ENCODE results near the genes MRPS10 and TBCC.

GRCh38 chr6:41527896-41528588 is 18.1 kb upstream of the FOXP4 start:
- PRO-cap, result no peak

DNA sequence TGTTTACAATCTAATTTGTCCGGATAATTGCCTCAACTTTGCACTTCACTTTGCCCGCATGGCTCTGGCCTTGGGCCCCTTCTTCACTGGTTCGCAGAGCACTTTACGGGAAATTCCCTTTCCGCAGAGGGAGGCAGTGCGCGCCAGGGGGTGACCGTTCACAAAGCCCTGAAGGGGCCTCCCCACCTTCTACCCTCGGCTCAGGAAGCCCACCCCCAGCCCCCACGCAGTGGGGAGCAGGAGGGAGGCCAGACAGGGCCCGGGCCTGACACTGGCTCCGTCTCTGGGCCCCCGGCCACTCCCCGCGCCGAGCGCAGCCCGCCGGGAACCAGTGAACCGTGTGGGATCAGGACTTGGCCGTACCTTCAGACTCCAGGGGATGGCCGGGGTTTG is 548 bp upstream of the FOXP4 start:
- PRO-cap, result bidirectional peak, plus-strand start outside the sequence, minus-strand start at position 333 of the sequence

GRCh38 chr6:41637292-41638068 is 788 bp upstream of the MDFI start:
- PRO-cap, result no peak

GRCh38 chr6:41719630-41720328 is 15.6 kb downstream of the TFEB start:
- PRO-cap, result no peak

- PRO-cap, result no peak
Observed at GRCh38 chr6:41730868-41731496, 4.4 kb downstream of the TFEB start.

- PRO-cap, result bidirectional peak, plus-strand start at chr6:41734338, minus-strand start at chr6:41734165
Observed at GRCh38 chr6:41734085-41734673, 1.2 kb downstream of the TFEB start.

DNA sequence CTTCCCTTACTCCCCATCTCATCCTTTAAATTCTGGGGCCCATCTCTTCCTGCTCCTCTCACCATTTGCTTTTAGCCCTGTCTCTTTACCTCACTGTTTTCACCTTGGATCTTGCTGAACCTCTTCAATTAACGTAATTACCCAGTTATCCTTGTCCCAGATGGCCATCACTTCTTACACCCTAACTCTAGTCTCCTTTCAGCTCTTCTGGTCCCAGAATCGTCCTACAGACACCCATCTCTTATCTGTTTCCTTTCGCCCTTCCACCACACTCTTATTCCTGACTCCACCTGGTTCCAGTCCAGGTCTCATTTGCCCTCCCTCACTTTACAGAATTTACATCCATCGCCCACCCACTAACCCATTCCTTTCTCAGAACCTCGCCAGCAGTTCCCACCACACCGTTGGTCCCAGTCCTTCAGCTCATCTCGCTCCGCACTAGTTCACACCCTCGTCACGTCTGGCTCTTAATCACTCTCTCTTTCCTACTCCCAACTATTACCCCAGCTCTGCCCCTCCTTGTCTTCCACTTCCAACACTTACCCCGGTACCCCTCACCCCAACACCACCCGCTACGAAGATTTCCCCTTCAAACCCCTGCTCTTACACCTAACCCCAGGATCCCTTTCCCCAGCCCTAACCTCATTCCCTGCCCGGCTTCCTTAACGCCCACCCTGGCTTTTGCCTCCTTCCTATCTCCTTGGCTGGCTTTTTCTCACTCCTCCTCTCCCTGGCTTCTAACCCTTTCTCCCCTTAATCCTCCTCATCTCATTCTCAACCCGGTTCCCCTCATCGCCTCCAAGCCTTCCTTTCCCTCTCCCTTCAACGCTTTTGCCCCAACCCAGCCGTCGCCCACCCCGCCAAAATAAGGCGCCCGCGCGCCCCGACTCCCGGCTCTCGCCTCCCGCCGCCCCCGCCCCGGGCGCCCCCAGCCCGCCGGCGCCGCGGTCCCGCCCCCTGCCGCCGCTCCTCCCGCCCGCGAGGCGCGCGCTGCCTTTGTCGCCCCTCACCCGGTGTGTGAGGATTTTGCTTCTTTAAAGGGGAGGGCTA is 730 bp downstream of the USP49 start:
- PRO-cap, result no peak

- PRO-cap, result no peak
Observed at GRCh38 chr6:41932071-41932970, 9.3 kb downstream of the CCND3 start.

DNA sequence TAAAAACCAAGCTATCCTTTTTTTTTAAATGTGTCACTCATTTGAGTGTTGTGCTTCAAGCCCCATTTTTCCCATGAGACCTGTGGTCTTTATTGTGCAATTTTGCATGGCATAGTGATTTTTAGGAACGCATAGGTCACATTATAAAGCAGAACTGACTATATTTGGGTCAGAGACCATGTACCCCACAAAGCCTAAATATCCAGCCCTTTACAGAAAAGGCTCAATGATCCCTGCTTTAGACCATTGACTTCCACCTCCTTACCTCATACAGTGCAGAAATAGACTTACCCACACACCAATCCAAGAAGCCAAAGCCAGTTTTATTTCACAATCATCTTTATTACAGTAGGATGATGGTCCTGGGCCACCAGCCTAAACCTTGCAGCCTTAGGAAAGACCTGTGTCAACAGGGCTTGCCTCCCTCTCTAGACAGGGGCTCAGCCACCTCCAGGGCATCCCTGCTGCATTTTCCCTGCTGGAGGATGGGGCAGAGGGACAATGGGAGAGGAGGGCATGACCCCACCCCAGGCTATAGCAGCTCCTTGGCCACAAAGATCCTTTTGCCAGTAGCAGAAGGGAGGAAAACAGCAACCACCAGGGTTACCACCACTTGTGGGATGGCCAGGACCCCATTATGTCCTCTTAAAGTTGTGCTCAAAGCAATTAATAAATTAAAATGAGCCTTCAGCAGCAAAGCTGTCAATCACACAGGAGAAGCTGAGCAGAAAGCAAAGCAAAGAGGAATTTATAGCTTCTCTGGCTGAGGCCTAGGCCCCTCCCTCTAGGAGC is 6.8 kb downstream of the CCND3 start:
- PRO-cap, result no peak

DNA sequence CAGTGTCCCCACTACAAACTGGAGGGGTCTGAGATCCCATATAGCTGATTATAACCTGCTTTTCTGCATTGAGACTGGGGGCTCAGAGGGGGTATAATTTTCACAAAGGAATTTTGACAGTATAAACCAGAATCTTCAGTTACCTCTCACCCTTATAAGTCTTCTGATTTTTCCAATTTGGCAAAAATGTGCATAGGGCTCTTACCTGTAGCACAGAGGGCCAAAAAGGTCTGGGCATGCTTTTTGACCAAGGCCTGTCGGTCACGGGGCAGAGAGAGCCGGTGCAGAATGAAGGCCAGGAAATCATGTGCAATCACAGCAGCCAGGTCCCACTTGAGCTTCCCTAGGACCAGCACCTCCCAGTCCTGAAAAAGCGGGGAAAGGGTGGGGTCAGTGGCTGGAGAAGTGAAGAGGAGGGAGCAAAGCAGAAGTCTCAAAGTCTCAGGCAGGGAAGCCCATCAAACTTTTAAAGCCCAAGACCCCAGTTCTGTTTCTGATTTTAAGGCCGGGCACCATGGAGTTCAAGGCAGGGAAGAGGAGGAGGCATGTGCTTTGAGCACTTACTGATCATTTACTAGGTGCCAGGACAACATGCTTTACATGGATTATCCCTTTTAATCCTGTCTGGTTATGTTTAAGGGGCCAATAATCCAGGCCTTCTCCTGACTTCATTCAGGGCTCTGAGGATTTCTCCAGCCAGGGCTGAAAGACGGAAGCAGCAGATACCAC is 4.4 kb downstream of the CCND3 start:
- PRO-cap, result no peak

- PRO-cap, result unidirectional peak, plus-strand start at chr6:42045885; unidirectional peak, plus-strand start at chr6:42045960; unidirectional peak, plus-strand start at chr6:42046021
Observed at GRCh38 chr6:42045395-42046494, 4.6 kb upstream of the TAF8 start.

GRCh38 chr6:42096312-42096618 is 45.9 kb downstream of the TAF8 start:
- PRO-cap, result no peak

DNA sequence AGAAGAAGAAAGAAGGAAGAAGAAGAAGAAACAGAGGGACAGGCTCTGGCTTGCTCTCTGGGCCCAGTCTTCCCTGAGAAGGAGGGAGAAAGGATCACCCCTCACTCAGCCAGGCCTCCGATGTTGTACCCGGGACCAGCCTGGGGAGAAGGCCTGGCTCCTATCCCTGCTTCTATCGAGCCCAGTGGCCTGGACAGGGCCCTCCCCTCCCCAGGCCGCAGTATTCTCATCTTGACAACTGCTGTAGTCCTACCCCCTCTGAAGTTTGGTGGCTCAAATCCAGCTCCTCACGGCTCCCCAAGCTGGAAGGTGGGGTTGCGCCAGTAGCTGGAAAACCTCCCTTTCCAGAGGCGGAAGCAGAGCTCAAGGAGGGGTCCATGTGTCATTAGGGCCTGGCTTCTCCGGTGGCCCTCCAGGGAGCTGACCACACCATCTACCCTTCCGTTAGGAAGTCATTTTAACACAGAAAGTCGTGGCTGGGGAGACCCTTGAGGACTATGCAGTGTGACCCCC is 18.8 kb downstream of the C6orf132 start:
- PRO-cap, result no peak

DNA sequence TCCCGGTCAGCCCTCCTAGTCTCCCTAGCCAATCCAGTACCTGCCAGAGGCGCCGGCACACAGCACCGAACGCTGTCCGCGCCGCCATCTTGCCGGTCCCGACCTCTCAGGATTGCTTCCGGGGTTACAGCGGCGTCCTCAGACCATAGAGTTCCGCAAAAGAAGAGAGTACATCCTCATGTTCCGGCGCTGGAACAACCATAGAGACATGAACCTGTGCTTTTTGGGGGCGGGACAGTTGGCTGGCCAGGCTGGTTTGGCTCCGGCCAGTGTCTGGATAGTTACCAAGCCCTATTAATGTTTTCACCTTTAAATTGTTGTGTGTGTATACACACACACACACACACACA is at the start of gene MRPS10:
TSS of gene MRPS10 (minus strand) at position 100 of the 350 bp plus-strand sequence.
- PRO-cap, result bidirectional peak, plus-strand start at position 179 of the sequence, minus-strand start at position 100 of the sequence

GRCh38 chr6:42279003-42280064 is 61.7 kb upstream of the MRPS10 start:
- PRO-cap, result no peak

DNA sequence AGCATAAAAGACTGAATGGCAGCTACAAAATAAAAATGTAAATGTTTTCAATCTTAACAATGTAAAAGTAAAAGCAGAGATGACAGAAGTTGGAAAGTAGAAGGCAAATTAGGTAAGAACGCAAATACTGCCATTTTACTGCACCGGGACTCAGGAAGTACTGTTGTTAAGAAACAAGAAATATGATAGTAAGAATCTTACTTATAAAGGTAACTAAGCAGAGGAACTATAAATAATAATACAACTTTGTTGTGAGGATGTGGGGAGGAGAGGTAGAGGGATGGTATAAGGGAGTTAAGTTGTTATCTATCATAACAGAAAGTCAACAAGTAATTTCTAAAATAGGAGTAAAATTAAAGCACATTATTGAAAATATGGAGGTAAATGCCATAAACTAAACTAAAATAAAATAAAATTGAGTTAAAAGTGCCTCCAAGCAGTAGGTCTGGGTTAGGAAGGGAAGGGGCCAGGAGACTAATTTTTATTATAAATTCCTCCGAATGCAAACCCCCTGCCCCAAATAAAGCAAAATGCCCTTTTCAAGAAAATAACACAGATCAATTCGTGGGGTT is 104.4 kb upstream of the MRPS10 start:
- PRO-cap, result no peak

- PRO-cap, result no peak
Observed at GRCh38 chr6:42367096-42367739, 84.5 kb downstream of the TRERF1 start.

DNA sequence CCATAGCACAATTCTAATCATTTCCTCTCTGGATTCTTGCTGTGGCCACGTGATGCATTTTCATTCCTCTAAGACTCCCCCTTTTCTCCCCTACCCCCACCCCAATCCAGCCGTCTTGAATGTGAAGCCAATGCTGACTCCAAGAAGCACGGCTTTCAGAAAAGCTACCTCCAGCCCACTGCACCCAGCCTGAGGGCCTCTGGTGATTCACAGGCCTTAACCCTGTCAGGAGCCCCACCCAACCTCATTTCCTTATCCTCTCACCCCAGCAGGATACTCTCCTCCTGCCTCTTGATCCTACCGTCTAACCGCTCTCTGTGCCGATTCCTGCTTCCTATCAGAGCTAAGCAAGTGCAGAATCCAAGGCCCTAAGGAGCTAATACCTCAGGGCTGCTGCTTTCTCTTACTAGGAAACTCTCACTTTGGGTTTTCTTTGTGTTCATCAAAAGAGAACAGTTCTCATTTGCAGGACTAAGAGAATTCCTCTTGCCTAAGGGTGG is 47.3 kb downstream of the TRERF1 start:
- PRO-cap, result no peak

DNA sequence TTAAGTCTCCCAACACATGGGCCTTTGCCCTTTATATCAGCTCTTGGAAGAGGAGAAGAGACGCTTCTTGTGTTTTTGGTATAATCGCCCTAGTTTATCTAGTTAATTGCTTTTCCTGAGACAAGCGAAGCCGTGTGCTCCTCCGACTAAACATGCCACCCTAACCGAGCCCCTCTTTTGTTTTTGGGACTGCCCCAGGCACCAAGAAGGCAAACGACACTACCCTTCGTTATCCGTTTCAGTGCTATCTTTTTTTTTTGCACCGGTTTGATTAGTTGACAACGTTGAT is 799 bp downstream of the UBR2 start:
- PRO-cap, result no peak

GRCh38 chr6:42745587-42746207 is at the start of gene TBCC:
TSS of gene TBCC (minus strand) at chr6:42746103.
- PRO-cap, result bidirectional peak, plus-strand start at chr6:42746352, minus-strand start at chr6:42746098